ENCODE measurements around a stretch of chr12.

DNA sequence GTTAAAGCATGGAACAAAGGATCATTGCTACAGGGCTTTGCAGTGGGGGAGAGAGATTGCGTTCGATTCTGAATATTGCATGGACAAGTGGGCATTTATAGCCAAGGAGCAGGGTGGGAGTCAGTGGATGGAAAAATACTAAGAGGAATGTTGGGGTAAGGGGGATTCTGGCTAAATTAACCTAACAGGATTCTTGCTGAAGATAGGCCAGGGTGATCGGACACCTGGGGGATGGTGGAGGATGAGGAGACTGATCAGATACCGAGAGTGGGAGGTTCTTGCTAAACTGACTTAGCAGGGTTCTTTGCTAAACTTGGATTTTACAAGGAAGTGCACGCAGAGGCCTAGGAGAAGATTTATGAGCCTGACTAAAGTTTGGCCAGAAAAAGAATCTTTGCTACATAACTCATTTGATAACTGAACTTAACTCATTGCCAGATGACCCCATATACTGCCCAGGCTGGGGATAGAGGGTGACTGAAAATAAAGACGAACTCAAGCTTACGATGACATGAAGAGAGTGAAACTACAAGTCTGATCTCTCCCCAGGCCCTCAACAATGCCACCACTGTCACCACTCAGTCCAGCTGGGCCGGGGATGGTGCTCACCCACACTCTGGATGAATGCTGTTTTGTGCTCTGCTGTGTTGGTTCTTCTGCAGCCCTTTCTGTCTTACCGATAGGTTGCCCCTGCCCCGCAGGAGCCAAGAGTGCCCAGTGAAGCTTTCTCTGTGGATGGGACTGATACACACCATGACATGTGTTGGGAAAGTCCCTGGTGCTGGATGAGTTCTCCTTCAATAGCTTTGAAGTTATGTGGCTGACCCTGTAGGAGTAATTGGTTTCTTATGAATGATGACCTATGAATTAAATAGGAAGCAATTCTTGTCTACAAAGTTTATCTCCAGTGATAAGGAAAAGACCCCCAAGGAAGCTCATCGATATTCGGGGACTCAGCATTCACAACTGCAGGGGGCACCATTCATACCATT, 29.0 kb downstream of the PPFIBP1 start:
- RRBS, result no CpG with 5 or more reads among the region's 12 CpGs

DNA sequence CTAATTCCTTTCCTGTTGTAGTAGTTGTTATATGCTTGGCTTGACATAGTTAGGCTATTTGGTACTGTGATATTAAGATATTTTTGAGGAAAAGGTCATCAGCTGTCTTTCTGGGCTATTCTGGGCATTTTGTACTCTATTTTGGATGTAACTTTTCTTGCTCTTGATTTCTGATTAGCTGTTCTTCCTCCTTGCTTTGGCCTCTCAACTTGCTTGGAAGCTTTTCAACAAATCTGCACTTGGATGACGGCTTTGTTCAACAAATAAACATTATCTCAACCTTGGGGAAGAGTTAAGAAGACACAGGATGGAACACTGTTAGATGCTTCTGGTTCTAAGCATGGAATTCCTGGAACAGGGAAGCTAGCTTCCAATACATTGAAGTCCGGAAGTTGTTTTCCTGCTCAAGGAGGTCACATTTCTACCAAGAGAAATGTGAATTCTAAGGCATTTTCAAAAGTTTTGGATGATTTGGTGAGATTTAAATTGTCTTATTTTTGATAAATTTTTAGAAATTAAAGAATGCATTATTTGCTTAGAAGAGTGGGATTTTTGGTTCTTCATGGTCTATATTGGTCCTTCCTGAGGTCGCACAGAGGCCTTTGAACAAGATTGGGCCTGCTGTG, 59.1 kb downstream of the PPFIBP1 start:
- RRBS, result no CpG with 5 or more reads among the region's 3 CpGs

- RRBS, result no CpG with 5 or more reads among the region's 4 CpGs
These were observed 79.9 kb upstream of the REP15 start for GRCh38 chr12:27616230-27616913.

DNA sequence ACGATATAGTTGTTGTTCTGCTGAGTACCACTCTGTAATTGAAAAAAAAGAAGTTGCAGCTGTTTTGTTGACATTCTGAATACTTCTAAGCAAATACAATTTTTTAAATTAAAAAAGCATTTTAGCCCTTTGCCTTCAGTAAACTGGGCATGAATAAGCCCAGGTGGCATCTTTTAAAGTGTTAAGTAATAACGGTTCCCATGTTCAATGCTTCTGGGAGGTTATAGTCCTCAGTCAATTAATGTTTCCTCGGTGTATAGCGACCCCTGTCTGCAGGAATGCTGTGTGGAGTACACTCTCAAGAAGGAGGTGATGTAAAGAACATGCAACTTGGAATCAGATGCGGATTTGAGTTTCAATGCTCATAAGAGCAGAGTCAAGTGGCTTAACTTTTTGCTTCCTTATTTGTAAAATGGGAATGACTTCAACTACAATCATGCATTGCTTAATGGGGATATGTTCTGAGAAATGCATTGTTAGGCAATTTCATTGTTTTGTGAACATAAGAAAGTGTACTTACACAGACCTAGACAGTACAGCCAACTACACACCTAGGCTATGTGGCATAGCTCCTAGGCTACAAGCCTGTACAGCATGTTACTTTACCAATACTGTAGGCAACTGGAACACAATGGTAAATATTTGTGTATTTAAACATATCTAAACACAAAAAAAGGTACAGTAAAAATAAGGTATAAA, 6.9 kb upstream of the MRPS35 start:
- RRBS, result no CpG with 5 or more reads among the region's 5 CpGs

GRCh38 chr12:27754843-27755934, 24.8 kb upstream of the KLHL42 start:
- RRBS, result no CpG with 5 or more reads among the region's 6 CpGs

GRCh38 chr12:27787497-27788093, 7.6 kb upstream of the MANSC4 start:
- RRBS, result no CpG with 5 or more reads among the region's 4 CpGs

GRCh38 chr12:27898025-27898318, 74.6 kb downstream of the PTHLH start:
- RRBS, result no CpG with 5 or more reads among the region's 3 CpGs

DNA sequence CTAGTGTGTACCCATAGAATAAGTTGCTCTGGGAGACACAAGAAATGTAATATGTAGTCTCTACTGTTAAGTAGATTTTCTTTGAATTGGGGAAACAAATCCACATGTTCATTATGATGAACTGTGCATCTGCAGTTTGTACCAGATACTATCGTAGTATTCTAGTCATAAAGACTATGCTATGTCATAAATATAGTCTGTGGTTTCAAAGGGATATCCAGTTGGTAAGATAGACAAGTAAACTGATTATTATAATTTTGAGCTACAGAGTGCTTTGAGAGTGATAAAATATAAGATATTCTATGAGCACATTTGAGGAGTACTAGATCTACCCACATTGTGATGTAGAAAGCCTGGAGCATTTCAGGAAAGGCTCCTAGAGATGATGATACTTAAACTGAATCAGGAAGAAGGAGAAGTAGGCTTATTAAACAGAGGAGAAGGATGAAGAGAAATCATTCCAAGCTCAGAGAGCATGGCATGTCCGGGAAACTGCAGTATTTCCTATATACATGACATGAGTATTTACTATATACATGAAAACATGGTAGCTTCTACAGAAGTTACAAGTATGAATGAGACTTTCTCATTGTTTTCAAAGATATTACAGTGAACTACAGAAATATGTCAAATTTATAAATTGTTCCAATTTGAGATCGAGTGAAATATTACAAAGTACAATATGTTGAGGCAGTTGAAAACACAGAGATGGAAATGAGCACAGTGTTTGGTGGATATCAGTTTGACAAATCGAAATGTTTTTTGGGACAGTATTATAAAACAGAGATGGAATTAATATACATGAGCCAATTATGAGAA, 272.5 kb downstream of the CCDC91 start:
- RRBS, result no CpG with 5 or more reads among the region's 4 CpGs

DNA sequence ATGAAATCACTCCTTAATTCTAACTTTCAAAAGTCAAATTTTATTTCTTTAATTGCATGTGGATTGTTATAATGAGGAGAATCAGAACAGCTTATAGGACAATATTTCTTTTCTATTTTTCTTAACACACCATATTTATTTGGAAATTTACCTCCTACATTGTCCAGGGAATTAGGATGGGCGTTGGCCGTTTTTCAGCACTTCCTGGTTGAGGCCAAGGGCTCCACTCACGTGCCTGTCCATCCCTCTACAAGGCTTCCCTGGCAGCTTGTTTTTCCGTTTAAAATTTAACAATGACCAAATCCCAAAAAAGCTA, 1.1 kb upstream of the FAR2 start:
- RRBS, result no CpG with 5 or more reads among the region's 4 CpGs

DNA sequence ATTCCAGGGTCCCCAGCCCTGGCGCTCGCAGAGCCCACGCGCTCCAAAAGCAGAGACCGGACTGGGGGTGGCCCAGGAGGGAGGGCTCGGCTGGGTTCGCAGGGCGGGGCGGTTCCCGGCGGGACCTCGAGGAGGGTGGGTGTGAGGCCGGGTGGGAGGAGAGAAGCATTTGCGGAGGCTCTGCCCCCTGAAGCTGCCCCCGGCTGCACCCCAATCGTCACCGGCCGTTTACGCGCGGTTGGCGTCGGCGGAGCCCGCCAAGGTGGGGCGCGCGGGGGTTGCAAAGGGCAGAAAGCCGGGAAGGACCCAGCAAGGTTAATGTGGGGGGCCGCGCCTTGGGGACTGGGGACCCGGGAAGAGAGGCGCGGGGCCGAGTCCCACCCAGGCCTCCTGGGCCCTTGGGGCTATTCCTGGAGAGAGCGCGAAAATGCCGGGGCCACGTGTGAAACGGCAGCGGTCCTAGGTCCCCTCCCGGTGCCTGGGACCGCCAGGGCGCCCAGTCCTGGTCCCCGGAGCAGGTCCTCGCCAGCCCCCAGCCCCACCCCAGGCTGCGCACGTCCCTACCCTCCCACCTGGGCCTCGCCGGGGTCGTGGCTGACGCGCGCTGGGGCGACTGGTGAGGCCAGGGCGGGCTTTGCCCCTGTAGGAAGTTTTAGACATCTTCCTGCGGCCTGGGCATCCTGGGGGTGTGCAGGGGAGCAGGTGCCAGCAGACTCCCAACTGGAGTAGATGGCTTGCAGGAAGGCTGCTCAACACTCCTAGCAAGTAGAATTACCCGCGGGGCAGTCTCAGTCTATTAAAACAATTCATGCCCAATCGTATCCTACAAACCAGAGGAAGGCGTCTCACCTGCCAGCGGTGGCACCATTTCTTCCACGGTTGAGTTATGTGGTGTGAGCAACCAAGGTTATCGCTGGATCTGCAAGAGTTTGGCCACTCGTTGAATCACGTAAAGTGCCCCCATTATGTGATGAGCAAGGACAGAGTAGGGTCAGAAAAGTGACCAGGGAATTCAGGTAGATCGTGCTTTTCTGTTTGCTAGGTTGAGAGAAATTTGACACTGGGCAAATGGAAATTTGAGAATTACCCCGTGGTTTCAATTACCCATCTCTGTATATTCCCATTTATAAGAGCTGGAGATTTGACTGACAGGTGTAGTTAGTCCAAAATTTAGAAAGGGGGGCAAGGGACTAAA, 729 bp downstream of the FAR2 start:
- RRBS, result 71% methylated on average over 43 of the region's 68 CpGs

GRCh38 chr12:29153040-29153842, 4.2 kb downstream of the FAR2 start:
- RRBS, result no CpG with 5 or more reads among the region's 5 CpGs

- RRBS, result no CpG with 5 or more reads among the region's 5 CpGs
These were observed 10.4 kb downstream of the FAR2 start for GRCh38 chr12:29159465-29159865.

- RRBS, result no CpG with 5 or more reads among the region's 4 CpGs
These were observed 15.7 kb downstream of the FAR2 start for GRCh38 chr12:29164675-29165300.

- RRBS, result no CpG with 5 or more reads among the region's 1 CpG
These were observed 56.5 kb upstream of the ERGIC2 start for GRCh38 chr12:29437348-29438004.

DNA sequence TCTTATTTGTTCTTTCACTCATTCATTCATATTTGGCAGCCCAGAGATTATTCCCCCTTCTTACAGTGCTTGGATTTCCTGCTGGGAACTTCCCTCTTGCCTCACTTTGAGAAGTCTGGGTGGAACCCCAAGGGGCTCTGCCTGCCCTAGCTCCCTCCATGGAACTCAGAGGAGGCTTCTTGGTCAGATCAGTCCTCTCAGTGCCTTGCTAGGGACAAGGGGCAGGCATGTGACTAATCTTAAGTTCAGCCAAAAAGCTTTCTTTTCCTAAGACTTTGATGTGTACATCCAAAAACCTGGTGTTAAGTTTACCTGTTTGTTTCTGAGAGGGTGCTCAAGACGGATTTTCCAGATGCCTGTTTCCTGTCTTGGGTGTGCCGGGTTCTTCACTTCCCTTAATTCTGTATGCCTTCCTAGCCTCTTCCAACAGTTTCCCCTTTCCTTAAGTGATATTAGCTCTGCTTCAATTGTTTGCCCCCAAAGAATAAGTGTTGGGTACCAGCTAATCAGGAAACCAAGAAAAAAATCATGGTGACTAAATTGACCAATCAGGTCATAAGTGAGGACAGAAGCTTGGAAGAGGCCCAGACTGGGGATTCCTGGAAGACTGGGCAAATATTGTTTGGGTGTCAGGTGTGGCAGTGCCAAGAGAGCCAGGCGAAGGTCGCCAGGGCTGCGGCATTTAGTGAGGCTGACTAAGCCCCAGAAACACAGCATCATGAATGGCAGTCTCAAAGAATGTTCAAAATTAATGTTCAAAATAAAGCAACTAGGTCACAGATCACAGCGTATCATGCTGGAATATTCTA, 84.9 kb upstream of the OVCH1 start:
- RRBS, result no CpG with 5 or more reads among the region's 6 CpGs

GRCh38 chr12:29741417-29742119, 42.2 kb downstream of the TMTC1 start:
- RRBS, result no CpG with 5 or more reads among the region's 7 CpGs

GRCh38 chr12:30694862-30695246, 815 bp downstream of the IPO8 start:
- RRBS, result no CpG with 5 or more reads among the region's 12 CpGs

DNA sequence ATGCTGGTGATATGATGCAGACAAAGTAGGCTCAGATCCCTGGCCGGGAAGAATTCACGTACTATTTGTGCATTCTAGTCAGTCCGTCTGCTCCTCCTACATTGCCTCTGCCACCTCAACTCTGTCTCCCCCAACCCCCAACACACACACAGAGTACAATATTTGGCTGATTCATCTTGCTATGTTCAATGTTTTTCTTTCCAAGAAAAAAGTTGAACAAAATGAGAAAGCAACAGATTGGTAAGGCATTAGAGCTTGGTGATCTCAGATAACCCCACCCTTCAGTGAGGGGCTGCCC, 66.1 kb upstream of the TSPAN11 start:
- RRBS, result no CpG with 5 or more reads among the region's 3 CpGs

DNA sequence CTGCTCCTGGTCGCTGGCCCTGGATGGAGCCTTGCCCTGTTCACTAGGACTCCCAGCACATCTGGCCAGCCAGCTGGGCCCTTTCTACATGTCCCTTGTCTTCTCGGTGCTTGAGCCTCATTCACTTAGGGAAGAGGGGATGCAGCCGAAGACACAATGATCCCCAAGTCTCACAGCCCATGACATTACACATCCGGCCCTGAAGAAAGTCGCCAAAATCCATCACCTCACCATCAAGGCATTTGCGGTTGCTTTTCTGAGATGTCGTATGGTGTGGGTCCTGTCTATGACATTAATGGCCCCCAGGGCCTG, 19.0 kb downstream of the TSPAN11 start:
- RRBS, result no CpG with 5 or more reads among the region's 7 CpGs

GRCh38 chr12:31005776-31006376, 67.8 kb upstream of the DDX11 start:
- RRBS, result no CpG with 5 or more reads among the region's 6 CpGs

All from SK-N-MC (cell line).